HTR-8/SVneo (cell line): ENCODE measurements around a stretch of chr6.

- RRBS = no CpG with 5 or more reads among the region's 30 CpGs
Observed at GRCh38 chr6:170612450-170612954, 28.1 kb upstream of the PDCD2 start.